MCF 10A (cell line): ENCODE measurements around a stretch of chr19.

- PRO-cap, result no peak
- RRBS, result 34% methylated on average over 15 of the region's 51 CpGs
Observed at GRCh38 chr19:18155316-18156226, 2.6 kb downstream of the PIK3R2 start.

GRCh38 chr19:18157161-18157494 lies 4.2 kb downstream of the PIK3R2 start:
- PRO-cap, result no peak
- RRBS, result no CpG with 5 or more reads among the region's 12 CpGs

DNA sequence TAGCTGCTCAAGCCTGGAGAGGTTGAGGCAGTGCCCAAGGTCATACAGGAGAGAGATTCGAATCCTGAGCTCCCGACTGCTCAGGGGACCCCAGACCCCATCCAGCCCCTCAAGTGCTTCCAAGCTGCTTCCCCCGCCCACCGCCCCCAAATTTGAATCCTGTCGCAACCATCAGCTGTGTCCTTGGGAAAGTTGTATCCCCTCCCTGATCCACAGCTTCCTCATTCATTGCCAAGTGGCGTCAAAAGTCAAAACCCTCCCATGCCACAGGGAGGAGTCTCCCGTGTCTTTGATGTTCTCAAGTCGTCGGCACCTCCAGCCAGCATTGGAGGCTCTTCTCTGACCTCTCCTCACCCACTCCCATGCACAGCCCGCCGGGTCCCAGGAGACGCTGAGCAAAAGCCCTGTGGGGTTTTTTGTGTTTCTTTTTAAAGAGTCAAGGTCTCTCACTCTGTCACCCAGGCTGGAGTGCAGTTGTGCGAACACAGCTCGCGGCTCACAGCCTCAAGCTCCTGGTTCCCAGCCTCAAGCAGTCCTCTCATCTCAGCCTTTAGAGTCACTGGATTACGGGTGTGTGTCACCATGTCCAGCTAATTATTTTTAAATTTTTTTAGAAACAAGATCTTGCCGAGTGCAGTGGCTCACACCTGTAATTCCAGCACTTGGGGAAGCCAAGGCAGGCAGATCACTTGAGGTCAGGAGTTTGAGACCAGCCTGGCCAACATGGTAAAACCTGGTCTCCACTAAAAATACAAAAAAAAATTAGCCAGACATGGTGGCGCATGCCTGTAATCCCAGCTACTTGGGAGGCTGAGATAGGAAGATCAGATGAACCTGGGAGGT lies 2.7 kb upstream of the IFI30 start:
- PRO-cap, result no peak
- RRBS, result no CpG with 5 or more reads among the region's 18 CpGs

DNA sequence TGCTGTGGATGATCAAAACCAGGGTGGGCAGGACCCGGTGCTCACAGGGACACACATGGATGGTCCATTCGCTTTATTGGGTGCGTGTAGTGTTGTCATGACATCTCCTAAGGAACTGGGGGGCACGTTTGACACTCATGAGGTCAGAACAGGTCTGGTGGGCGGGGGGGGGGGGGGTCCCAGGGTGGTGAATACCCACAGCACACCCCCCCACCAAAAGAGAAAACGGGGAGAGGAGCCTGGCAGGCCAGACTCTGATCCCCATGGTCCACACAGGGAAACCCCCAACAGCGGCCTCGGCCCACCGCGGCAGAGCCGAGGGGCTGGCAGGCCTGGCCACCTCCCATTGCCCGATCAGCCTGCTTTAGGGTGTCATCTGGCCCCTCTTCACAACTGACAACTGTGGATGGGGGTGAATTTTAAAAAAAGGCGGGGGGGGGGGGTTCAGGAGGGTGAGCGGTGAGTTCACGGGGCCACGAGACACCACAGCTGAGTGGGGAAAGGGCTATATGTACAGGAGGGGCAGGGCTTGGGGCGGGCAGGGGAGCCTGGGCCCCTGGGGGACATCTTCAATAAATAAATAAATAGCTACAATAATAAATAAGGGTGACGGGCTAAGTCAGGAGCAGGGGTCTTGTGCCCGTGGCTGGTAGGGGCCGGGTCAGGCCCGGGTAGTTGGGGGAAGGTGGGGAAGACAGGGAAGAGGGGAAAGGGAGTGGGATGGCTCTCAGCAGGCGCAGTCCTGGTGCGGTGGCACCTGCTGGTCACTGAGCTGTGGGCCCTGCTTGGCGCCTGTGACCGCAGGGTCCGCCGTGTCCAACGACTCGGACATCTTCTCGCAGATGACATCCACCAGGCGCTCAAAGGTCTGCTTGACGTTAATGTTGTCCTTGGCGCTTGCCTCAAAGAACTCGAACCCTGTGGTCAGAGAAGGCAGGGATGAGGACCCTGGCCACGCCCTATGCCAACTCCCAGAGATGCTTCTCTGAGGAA lies 4.0 kb downstream of the MPV17L2 start:
- PRO-cap, result no peak
- RRBS, result no CpG with 5 or more reads among the region's 35 CpGs

- PRO-cap, result no peak
- RRBS, result 7% methylated on average over 16 of the region's 43 CpGs
Observed at GRCh38 chr19:18224908-18225424, 1.3 kb downstream of the PDE4C start.

DNA sequence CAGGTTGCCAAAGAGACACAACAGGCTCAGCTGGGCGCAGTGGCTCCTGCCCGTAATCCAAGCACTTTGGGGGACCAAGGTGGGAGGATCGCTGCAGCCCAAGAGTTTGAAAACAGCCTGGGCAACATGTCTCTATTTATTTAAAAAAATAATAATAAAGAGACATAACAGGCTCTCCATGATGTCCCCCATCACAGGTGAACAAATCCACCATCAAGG lies 382 bp downstream of the IQCN start:
- PRO-cap, result no peak
- RRBS, result no CpG with 5 or more reads among the region's 3 CpGs

GRCh38 chr19:18407922-18408475 lies 10.6 kb upstream of the LRRC25 start:
- PRO-cap, result no peak
- RRBS, result no CpG with 5 or more reads among the region's 12 CpGs

- PRO-cap, result no peak
- RRBS, result no CpG with 5 or more reads among the region's 10 CpGs
Observed at GRCh38 chr19:18456259-18457002, 18.5 kb upstream of the ISYNA1 start.

GRCh38 chr19:18472639-18473148 lies 34.8 kb upstream of the ISYNA1 start:
- PRO-cap, result no peak
- RRBS, result no CpG with 5 or more reads among the region's 6 CpGs

DNA sequence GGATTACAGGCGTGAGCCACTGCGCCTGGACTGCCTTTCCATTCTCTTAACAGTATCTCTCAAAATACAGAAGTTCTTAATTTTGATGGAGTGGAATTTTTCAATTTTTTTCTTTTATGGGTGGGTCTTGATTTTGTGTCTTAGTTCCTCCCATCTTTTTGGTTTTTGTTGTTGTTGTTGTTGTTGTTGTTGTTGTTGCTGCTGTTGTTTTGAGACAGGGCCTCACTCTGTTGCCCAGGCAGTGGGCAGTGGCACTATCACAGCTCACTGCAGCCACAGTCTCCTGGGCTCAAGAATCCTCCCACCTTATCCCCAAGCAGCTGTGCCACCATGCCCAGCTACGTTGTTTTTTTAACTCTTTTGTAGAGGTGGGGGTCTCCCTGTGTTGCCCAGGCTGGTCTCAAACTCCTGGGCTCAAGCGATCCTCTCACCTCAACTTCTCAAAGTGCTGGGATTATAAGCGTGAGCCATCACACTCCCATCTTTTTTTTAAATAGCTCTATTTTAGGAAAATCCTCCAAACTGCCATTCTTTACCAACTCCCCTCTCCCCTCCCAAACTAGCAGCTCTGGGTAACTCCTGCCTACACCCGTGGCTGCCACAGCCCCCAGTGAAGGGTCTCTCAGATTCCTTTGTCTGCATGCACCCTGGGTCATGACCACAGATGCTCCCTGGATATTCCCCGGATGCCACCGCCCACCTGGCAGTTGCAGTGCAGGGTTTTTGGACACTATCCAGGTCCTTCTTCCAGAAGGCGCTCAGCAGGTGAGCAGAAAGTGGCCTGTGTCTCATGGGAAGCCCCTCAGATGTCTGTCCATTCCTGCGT lies 39.1 kb downstream of the ELL start:
- PRO-cap, result no peak
- RRBS, result no CpG with 5 or more reads among the region's 10 CpGs

GRCh38 chr19:18486846-18487235 lies 35.0 kb downstream of the ELL start:
- PRO-cap, result no peak
- RRBS, result no CpG with 5 or more reads among the region's 7 CpGs

DNA sequence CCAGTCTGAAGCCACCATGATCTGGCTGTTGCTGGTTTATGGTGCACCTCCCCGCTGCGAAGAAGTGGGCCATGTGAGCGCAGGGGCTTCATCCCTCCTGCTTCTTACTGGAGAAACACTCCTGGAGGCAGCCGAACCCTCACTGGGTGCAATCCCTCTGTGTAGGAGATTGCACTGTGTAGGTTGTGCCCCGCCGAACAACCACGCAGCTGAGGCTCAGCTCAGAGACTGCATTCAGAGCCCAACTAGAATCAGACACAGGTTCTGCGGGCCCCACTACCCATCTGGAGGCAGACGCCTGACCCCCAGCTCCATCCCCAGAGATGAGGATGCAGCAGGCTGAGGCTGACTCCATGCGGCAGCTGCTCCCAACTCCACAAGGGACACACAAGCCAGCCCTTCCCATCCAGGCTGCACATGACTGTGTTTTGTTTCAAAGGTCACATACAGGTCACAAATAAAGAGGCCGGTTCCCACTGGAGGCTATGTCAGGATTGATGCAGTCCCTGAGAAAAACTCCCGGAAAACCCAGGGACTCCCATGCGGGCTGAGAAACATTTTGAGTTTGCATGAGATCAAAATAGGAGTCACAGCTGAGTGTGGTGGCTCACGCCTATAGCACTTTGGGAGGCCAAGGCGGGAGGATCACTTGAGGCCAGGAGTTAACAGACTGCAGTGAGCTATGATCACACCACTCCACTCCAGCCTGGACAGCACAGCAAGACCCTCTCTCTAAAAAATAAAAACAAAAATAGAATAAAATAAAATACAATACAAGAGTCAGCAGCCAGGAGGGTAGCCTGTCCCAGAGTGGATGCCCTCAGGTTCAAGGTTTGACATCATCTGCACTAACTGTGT lies 14.1 kb downstream of the ELL start:
- PRO-cap, result no peak
- RRBS, result no CpG with 5 or more reads among the region's 15 CpGs

DNA sequence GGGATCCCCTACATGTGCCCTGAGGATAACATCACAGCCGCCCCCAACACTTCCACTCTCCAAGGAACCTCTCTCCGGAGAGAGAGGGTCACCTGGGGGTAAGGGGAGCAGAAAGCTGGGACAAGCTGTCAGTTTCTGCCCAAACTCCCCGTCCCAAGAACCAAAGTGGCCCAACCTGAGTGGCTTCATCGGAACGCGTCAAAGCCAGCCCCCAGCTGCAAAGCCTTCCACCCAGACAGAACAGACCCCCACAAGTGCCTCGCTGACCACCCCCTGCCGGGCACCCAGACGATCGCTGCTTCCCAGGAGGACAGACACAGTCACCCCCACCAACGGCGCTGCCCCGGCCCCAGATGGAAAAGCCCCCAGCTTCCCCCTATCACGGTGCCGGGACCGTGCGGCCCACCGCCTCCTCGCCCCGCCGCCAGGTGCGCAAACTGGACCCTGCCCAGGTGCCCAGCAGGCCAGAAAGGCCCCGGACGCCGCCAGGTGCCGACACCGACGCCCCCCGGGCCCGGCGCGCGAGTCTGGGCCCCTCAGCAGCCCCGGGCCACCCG lies 636 bp downstream of the ELL start:
- PRO-cap, result no peak
- RRBS, result under 1% methylated on average over 16 of the region's 35 CpGs

GRCh38 chr19:18542359-18542662 lies 1.1 kb downstream of the FKBP8 start:
- PRO-cap, result no peak
- RRBS, result no CpG with 5 or more reads among the region's 3 CpGs

- PRO-cap, result bidirectional peak, plus-strand start at chr19:18590789, minus-strand start at chr19:18590536
- RRBS, result no CpG with 5 or more reads among the region's 32 CpGs
Observed at GRCh38 chr19:18590390-18591143, 2.0 kb downstream of the REX1BD start.

GRCh38 chr19:18644317-18644716 lies 7.5 kb downstream of the KLHL26 start:
- PRO-cap, result no peak
- RRBS, result no CpG with 5 or more reads among the region's 4 CpGs

GRCh38 chr19:18763625-18764887 lies 27.0 kb downstream of the COMP start:
- PRO-cap, result bidirectional peak, plus-strand start at chr19:18764327, minus-strand start at chr19:18764208
- RRBS, result under 1% methylated on average over 6 of the region's 44 CpGs

- PRO-cap, result no peak
- RRBS, result no CpG with 5 or more reads among the region's 9 CpGs
Observed at GRCh38 chr19:18769284-18769644, 21.8 kb downstream of the COMP start.

GRCh38 chr19:18832234-18833493 lies 905 bp downstream of the UPF1 start:
- PRO-cap, result bidirectional peak, plus-strand start at chr19:18832936, minus-strand start at chr19:18832758
- RRBS, result 1% methylated on average over 42 of the region's 84 CpGs

GRCh38 chr19:18859731-18860702 lies 28.3 kb downstream of the UPF1 start:
- PRO-cap, result no peak
- RRBS, result no CpG with 5 or more reads among the region's 23 CpGs